Aortic smooth muscle cell (primary cell): ENCODE data around the genes AGA, DCTD, STOX2 and ENPP6.

- RRBS, result no CpG with 5 or more reads among the region's 12 CpGs
Observed at GRCh38 chr4:177440930-177441781, 1.1 kb downstream of the AGA start.

DNA sequence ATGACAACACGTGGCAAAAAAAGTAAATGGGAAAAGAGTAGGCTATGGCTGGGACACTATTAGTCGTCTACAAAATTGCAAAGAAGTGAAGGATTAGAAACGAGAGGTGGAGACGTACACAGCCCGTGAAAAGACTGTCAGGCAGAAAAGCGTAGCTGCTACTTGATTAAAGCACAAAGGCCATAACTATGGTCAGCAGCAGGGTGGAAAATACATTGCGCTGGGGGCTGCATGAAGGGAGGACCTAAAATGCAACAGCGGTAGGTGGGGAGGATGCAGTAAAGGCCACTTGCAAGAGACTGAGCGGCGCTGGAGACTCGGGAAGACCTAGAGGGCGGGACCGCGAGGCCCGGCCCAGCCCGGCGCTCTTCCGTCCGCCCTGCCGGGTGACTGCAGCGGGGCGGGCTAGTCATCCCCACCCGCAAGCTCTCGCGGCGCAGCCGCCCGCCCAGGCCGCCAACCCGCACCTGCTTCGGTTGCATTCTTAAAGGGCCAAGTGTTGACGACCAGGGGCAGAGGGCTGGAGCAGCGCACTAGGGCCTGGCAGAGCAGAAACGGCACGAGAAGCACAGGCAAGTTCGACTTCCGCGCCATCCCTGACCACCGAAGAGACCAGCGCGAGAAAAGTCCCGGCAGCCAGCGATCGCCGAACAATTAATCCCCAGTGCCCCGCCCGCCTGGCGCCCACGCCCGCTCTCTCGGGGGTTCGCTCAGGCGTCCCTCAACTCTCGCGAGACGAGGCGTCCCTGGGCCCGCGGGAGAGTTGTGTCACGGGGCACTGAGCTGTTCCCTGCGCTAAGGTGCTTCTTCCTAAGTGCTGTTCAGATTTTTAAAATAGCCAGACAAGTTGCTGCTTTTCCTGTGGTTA, at the start of gene AGA:
AGA (minus strand) TSS at position 656 of the 868 bp plus-strand sequence.
- RRBS, result no CpG with 5 or more reads among the region's 61 CpGs

DNA sequence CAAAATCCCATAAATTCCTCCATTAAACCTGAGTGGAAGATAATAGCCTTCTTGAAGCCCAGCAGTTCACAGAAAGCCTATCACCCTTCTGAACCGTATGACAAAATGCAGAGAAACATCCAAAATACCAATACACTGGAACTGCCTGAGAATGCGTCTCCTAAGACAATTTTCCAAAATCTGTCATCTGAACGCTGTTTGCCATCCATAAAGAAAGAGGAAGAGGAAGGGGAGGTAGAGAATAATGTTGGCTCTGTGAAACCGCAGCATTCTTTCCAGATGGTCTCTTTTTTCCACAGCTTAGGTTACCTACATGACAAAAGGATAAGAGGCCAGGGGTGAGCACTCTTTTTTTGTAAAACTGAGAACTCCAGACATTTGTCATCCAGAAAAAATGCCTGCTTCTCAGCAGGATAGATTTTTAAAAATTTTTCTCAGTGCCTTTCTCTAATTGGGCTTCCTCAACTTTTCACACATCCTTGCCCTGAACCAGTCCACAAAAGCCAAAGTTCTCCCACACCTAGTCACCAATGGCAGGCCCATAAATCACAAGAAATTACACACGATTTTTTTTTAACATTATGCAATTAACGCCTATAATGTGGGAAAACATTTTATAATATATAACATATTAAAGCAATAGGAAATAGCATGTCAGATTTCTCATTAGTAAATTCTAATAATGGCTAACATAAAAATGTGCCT, 158.2 kb upstream of the TENM3 start:
- RRBS, result no CpG with 5 or more reads among the region's 6 CpGs

DNA sequence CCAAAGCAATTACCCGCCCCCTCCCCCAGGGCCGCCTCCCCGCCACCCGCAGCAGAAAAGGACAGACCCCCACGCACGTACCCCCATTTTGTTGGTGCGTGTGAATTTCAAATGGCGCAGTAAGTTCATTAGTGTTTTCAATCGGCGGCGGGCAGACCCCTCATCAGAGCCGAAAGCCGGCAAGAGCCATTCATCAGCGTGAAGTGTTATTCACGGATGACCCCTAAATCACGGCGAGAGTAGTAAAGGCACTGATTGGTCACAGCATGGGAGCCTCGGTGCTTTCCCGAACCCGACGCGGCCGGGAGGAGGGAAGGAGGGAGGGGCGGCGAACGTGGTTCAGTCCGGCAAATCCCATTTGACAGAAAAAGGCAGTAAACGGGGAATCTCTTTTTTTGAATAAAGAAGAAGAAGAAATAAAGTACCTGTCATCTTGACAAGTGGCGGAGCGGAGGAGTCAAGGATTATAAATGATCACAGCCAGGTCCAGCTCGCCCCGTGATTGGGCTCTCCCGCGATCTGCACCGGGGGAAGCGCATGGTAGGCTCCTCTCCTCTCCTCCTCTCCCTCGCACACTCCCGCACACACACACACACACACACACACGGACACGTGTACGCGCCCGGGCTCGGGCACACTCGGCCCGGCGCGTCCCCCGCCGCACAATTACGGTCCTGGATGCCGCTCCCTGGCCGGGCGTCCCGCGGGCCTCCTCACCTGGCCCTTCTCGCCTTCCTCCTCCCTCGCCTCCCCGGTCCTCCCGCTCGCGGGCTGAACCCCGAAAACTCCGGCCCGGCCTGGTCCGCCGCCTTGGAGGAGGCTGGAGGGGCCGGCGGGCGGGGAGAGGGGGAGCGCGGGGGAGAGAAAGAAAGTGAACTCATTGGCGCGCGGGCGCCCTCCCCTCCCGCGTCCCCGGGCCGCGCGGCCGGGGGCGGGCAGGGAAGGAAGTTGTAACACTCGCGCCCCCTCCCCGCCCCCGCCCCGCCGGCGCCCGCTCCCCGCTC, 99.3 kb upstream of the TENM3 start:
- RRBS, result 3% methylated on average over 48 of the region's 93 CpGs

- RRBS, result no CpG with 5 or more reads among the region's 21 CpGs
Observed at GRCh38 chr4:182145091-182145439, 98.1 kb upstream of the TENM3 start.

GRCh38 chr4:182534099-182534505, 290.9 kb downstream of the TENM3 start:
- RRBS, result no CpG with 5 or more reads among the region's 2 CpGs

GRCh38 chr4:182904165-182904917, 12.8 kb downstream of the DCTD start:
- RRBS, result 79% methylated on average over 3 of the region's 15 CpGs

DNA sequence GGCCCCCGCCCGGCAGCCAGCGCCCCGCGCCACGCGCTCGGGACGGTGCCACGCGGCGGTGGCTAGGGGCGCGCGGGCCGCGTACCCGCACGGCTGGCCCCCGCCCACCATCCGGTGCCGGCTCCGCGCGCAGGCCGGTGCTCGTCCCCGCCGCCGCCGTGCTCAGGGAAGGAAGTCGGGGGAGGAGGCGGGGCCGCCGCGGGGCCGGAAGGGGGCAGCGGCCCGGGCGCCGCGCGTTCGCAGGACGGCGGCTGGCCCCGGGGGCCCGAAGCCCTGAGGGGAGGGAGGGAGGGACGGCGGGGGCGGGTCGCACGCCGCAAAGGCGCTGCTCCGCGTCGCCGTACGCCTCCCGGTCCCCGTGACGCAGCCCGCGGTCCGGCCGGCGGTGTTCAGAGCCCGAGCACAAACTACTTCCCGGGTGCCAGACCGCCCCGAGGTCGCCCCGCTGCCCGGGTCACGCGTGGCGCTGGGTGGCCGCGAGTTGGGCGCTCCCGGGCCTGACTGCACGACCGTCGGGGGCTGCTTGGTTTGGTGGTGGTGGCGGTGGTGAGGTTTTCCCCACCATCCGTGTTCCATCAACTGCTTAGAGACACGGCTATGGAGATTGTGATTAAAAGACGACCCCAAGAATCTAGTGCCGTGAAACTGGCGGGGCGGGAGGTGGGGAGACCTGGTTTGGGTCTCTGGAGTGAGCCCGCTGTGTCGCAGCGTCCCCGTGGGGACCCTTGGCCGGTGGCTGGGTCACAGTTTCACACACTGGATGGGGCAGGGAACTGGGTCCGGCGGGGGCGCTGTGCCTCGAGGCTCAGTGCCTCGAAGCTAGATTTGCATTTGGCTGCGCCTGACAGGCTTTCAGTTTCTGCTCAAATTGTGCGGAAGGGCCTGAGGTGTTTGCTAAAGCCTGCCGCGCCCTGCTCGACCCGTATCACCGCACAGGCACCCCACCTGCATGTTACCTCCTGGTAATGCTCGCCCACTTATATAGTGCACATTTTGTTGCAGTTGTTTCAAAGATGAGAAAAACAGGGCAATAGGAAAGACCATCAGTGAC, at the start of gene DCTD:
DCTD (minus strand) TSS at position 184 of the 1,051 bp plus-strand sequence.
- RRBS, result 1% methylated on average over 58 of the region's 110 CpGs

GRCh38 chr4:183100804-183101175, 1.7 kb downstream of the WWC2 start:
- RRBS, result no CpG with 5 or more reads among the region's 7 CpGs

- RRBS, result no CpG with 5 or more reads among the region's 1 CpG
Observed at GRCh38 chr4:183279939-183280478, 40.1 kb downstream of the CLDN22 start.

DNA sequence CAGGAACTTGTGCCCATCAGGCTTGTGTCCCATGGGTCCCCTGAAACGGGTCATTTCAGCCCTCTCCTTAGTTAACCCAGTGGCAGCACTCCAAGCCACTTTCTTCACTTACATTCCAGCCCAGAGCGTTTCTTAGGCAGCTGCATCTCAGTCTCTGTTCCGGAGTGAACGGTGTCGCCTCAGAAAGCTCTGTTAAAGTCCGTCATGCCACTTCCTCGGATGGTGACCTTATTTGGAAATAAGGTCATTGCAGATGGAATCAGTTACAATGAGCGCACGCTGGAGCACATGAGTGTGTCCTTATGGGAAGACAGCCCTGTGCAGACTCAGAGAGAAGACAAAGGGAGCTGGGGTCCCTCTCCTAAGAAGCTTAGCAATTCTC, 28.4 kb upstream of the CLDN24 start:
- RRBS, result no CpG with 5 or more reads among the region's 9 CpGs

GRCh38 chr4:183746771-183747317, 87.8 kb downstream of the TRAPPC11 start:
- RRBS, result no CpG with 5 or more reads among the region's 21 CpGs

DNA sequence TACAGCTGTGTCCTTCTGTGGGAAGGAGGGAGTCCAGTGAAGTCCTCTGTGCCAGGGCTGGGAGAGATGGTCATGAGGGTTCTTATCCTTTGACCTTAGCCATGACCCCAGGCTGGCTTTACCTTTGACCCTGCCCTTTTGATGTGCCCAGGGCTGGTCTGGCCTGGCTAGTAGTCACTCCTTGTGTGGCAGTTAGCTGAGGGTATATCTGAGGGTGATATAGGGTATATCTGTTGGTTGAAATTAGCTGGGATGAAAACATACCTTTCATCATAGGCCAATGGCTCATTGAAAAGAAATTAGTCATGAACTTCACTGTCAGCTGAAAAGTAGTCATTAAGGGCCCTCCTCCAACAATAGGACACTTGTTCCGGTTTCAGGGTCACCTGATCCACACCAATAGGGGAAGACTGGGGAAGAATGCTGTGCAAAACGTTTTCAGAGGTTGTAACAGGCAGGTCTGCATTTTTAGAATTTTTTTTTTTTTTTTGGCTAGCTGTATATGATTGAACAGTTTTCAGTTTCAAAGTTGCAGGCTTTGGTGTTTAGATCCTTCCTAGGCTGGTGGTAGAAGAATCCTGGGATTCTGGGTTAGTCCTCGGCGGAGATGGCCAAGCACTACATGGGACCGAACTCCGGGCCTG, 74.6 kb upstream of the STOX2 start:
- RRBS, result no CpG with 5 or more reads among the region's 6 CpGs

- RRBS, result no CpG with 5 or more reads among the region's 8 CpGs
Observed at GRCh38 chr4:183885778-183886293, 19.3 kb upstream of the STOX2 start.

GRCh38 chr4:183899239-183899626, 5.9 kb upstream of the STOX2 start:
- RRBS, result no CpG with 5 or more reads among the region's 3 CpGs

- RRBS, result 2% methylated on average over 5 of the region's 48 CpGs
Observed at GRCh38 chr4:183905058-183905640, at the start of gene STOX2. STOX2 (plus strand) TSS chr4:183905307.

DNA sequence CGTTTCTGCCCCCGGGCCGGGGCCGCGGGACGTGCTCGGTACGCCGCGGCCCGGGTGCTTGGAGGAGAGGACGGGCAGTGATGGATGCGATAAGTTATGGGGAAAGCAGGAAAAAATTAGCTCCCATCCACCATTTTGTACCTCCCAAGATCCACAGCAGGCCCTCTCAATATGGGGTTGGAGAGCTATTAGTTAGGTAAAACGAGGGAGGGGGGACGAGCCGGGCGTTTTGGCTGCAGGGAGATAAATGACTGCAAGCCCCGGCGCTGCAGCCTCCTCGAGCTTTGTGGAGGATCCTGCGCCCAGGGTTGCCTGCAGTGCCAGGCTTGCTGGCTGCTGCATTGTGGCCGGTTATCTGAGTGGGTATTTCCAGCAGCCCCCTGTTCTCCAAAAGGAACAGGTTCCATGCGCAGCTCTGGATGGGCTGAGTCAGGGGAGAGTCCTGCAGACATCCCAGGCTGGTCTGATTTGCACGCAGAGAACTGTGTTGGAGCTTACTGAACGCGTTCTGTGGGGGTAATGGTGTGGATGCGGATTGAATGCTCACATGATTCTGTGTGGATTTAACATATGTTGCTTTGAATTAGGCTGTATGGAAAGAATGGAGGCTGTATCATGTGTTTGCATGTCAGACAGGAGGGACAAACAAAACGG, 2.0 kb downstream of the STOX2 start:
- RRBS, result 12% methylated on average over 6 of the region's 28 CpGs

DNA sequence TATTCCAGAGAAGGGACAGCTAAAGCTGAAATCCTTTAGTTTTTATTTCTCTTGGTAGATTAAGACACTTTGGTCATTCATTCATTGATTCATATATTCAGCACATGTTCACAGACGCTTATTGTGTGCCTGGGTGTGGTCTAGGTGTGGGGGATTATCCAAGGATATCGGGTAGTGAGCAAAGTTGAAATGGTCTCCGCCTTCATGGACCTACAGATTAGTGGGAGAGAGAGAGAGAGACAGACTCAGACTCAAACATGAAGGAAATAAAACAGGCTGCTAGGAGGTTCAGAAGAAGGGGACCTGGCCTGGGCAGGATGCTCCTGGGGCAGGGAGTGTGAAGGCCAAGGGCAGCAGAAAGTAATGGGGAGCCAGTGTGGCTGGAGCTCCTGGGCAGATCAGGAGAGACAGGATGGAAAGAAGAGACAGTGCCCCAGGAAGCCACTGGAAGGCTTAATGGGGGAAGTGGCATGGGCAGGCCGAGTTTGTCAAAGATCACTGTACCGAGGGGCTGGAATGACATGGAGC, 45.1 kb downstream of the STOX2 start:
- RRBS, result no CpG with 5 or more reads among the region's 5 CpGs

- RRBS, result 36% methylated on average over 3 of the region's 9 CpGs
Observed at GRCh38 chr4:184217666-184218191, at the start of gene ENPP6. ENPP6 (minus strand) TSS chr4:184217873.

DNA sequence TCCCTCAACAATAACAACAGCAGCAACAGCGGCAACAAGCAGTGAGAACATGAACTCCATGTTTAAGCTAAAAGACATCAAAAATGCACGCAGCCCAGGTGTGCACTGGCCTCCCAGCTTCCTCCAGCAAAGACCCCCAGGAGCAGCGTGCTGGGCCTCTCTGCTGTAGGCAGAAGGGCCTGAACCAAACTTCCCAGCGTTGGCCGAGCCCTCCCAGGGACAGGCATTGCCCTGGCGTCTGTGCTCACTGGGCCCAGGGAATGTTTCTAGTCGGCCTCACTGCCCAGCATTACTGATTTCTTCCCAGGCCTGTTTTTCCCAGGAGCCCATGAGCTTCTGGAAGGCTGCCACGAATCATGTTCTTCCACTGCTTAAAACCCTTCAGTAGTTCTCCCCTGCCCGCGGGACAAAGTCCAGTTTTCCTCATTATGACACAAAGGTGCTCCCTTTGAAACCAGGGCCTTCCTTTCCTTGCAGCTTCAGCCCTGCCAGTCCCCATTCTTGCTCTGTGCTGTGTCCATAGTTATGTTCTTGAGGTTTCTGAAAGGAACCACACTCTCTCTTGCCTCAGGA, 93.3 kb upstream of the ENPP6 start:
- RRBS, result no CpG with 5 or more reads among the region's 10 CpGs